Measurements from ENCODE around the genes FBXO38 and ADRB2.

GRCh38 chr5:148383523-148384102 is at the start of gene FBXO38:
TSS of gene FBXO38 (plus strand) at chr5:148383958.
- CAGE, long polyA plus RNA: start-site peak on the plus strand at chr5:148383946-148384023, 1,422 and 1,610 reads in 2 replicates
- RRBS: 1% methylated on average over 12 of the region's 37 CpGs

GRCh38 chr5:148394373-148395066 is 10.8 kb downstream of the FBXO38 start:
- CAGE, long polyA plus RNA: no peak
- RRBS: no CpG with 5 or more reads among the region's 5 CpGs

- CAGE, long polyA plus RNA: no peak
- RRBS: no CpG with 5 or more reads among the region's 6 CpGs
Observed at GRCh38 chr5:148807849-148808548, 18.4 kb upstream of the ADRB2 start.

DNA sequence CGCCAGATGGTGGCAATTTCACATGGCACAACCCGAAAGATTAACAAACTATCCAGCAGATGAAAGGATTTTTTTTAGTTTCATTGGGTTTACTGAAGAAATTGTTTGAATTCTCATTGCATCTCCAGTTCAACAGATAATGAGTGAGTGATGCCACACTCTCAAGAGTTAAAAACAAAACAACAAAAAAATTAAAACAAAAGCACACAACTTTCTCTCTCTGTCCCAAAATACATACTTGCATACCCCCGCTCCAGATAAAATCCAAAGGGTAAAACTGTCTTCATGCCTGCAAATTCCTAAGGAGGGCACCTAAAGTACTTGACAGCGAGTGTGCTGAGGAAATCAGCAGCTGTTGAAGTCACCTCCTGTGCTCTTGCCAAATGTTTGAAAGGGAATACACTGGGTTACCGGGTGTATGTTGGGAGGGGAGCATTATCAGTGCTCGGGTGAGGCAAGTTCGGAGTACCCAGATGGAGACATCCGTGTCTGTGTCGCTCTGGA is 897 bp upstream of the ADRB2 start:
- CAGE, long polyA plus RNA: no peak
- RRBS: no CpG with 5 or more reads among the region's 9 CpGs

GRCh38 chr5:148825966-148826887 is at the start of gene ADRB2:
TSS of gene ADRB2 (plus strand) at chr5:148826611.
- CAGE, long polyA plus RNA: start-site peak on the plus strand at chr5:148826605-148826627, 16 and 15 reads in 2 replicates
- RRBS: 3% methylated on average over 16 of the region's 61 CpGs

DNA sequence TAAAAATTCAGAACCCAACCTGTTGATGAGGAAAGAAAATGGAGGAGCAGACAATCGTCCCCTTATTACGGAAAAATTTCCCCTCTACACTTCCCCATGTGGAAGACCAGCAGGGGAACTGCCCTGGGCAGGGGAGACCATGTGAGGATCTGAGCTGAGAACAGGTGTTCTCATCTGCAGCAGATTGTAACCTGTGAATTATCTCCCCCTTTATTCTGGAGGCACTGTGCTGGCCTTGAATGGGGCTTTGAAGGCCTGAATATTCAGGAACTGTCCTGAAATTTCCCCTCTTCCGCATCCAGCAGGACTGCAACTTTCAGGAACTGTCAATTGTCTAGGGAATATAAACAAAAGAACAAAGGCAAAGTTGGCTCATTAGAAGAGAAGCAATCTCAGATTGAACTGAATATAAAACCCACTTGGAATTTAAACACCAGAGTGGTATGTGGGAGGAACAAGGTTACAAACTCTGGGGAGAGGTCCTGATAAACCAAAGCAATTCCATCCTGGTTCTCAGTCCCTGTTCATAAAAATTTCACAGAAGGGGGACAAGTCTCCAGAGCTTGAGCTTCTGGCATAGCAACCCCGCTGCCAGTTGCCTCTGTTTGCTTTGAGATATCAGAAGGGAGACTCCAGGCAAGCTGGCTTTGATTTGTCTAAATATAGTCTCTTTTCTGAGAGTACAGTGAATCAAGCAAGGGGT is 47.3 kb downstream of the ADRB2 start:
- CAGE, long polyA plus RNA: no peak
- RRBS: no CpG with 5 or more reads among the region's 4 CpGs

GRCh38 chr5:148972785-148973625 is 89.9 kb downstream of the SH3TC2 start:
- CAGE, long polyA plus RNA: no peak
- RRBS: no CpG with 5 or more reads among the region's 8 CpGs

DNA sequence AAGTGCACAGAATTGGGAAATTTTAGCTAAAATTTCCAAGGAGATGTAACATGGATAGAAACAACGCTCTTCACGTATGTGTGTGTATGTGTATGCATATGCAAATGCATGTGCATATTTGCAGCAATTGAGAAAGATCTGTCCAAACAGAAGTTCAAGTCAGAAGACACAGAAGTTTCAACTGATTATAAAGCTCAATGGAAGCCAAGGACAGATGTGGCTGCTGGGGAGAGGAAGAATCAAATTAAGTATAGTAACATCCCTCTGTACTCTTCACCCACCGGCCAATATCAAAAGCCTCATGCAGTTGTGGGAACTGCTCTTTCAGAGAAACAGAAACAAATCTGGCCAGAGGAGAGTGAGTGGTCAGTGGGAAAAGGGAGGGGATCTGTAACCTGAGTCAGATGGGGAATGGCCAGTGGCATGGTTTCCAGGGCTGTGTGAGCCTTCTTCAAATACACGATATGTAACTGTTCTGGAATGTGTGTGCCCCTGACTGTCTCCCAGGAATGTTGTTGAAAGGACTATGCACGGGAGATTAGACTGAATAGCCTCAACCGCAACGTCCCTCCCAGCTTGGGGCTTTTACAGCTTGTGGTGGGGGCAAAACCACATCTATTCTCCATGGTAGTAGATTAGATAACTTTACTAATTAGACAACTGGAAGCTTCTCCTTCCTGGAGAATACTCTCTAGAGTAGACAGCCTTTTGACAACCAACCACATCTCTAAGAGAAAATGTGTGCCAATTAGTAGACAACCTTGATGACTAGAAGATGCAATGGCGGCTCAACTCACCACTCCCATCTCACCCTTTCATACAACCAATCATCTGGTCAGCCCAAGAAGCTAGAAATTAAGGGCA is 60.8 kb downstream of the SH3TC2 start:
- CAGE, long polyA plus RNA: no peak
- RRBS: no CpG with 5 or more reads among the region's 8 CpGs

- CAGE, long polyA plus RNA: no peak
- RRBS: no CpG with 5 or more reads among the region's 1 CpG
Observed at GRCh38 chr5:149024415-149024689, 38.5 kb downstream of the SH3TC2 start.

- CAGE, long polyA plus RNA: no peak
- RRBS: no CpG with 5 or more reads among the region's 7 CpGs
Observed at GRCh38 chr5:149310884-149311378, 34.4 kb upstream of the GRPEL2 start.

DNA sequence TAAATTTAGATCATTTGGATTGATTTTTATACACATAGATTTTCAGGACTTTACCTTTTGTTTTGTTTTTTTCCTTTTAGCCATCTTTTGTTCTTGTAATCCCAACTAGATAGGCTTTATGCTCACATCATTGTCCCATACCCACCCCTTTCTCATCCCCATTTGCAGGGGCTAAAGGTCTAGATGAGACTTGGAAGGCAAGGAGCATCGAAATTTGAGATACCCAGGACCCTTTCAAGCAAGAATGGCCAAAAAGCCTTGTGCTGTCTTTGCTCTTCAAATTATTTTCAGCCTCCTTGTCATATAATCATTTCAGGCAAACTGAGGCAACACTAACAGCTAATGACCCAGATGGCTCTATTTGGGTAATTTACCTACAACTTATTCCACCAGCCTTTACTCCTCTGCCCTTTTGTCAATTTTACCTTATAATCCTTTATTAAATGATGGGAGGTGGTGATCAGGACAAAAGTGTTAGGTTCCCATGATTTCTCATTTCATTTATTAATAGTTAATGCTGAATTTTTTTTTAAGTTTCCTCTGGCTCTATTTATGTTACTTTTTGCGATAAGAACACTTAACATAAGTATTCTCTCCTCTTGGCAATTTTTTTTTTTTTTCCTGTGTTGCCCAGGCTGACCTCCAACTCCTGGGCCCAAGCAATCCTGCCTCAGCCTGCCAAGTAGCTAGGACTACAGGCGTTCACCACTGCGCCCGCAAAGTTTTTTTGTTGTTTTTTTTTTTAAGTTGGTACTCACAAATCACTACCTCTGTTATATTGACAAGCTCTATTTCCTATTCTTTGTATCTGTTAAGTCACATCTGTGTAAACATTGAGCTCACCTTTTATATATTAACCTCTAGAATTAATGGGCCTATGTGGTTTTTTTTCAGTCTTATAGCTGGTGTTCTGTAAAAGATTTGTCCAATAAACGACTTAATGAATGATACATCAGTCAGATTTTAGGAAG is 5.8 kb upstream of the PCYOX1L start:
- CAGE, long polyA plus RNA: no peak
- RRBS: no CpG with 5 or more reads among the region's 6 CpGs

DNA sequence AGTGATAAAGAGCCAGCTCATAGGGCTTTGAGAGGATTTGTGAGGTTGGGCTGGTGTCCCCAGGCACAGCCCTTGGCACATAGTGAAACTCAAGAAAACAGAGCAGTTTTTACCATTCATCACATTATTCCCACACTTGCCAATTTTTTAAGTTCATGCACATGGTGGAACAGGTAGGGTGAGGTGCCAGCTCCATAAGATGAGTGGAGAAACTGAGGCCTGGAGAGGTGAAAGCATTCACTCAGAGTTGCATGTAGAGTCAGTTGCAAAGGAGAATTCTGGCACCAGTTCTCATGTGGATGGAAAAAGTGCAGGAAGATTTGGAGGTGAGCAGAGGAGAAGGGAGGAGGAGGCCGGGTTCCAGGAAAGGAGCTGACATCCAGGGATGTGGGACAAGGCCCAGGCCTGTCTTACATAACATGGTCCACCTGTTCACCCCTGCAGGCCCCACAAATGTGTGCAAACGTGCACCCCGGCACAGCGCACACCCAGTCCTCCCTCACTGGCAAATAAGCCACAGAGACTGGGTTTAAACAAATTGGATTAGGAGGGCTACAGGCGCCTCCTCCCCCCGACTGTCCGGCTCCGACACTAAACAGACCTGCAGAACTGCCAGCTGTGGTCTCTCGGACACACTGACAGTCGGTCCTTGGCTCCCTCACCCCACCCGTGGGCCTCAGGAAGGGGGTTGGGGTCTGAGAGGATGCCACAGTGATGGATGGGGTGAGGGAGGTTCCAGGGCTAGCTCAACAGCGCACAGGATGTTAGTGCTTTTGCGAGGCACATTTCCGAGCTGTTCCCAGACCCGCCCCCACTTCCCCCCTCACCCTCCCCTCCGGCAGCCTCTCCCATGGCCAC is 43.2 kb upstream of the IL17B start:
- CAGE, long polyA plus RNA: no peak
- RRBS: 5% methylated on average over 6 of the region's 16 CpGs

GRCh38 chr5:149433395-149434196 is 54.5 kb upstream of the IL17B start:
- CAGE, long polyA plus RNA: no peak
- RRBS: no CpG with 5 or more reads among the region's 9 CpGs

DNA sequence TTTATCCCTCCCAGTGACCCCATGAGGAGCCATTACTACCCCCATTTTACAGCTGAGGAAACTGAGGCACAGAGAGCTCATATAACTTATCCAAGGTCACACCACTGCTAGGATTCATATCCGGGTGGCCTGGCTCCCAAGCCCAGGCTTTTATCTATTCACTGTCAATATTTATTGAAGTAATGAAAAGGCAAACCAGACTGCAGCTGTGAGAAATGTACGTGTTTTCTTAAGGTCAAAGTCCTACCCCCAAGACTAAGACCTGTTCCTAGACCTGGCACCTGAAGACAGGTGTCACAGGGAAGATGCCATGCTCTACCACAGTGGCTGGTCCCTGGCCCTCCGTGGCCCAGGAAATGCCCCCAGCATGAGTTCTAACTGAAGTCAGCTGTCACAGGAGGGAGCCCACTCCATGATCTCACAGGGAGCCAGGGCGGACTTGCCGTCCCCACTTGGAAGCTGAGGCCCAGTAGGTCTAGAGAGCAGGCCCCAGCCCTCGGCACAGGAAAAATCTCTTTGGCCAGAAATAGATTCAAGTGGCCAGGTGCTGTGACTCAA is 74.7 kb upstream of the IL17B start:
- CAGE, long polyA plus RNA: no peak
- RRBS: no CpG with 5 or more reads among the region's 6 CpGs

DNA sequence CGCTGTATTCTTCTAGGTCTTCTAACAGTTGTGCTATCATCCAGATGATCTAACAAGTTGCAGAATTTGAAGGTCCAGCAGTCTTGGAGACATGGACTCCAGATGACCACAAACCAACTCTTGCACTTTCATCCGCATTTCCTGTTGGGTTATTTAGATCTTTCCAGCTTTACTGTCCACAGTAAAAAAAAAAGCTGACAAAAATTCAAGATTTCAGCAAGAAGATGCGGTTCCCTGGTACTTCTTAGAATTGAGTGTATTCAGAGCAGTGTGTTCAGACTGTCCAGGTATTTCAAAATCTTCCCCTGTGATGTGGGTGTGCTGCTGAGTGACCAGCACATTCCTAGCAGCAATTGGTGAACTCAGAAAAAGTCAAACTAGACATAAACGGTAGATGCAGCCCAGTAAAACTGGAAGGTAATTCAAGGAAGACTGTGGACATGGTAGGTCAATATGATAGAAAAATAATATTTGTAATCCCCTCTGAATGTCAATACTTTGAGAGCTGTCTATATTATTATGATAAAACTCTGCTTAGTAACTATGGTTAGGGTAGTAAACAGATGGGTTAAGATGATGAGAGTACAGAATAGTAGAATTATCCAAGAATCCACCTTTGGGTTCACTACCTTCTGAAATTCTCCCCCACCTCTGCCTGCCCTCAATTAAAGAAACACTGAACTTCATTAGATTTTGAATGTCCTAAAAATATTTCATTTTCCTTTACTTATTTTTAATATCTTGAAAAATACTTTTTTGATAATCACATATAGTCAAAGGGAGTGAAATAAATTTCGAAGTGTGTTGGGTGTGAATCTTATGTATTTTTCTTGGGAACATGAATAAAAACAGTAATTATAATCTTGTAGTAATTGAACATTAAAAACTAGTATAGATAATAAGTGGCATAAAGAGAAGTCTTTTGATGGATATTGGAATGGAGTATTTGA is 49.9 kb downstream of the CSNK1A1 start:
- CAGE, long polyA plus RNA: no peak
- RRBS: no CpG with 5 or more reads among the region's 5 CpGs

- CAGE, long polyA plus RNA: no peak
- RRBS: no CpG with 5 or more reads among the region's 5 CpGs
Observed at GRCh38 chr5:149582064-149582218, 643 bp downstream of the ARHGEF37 start.

DNA sequence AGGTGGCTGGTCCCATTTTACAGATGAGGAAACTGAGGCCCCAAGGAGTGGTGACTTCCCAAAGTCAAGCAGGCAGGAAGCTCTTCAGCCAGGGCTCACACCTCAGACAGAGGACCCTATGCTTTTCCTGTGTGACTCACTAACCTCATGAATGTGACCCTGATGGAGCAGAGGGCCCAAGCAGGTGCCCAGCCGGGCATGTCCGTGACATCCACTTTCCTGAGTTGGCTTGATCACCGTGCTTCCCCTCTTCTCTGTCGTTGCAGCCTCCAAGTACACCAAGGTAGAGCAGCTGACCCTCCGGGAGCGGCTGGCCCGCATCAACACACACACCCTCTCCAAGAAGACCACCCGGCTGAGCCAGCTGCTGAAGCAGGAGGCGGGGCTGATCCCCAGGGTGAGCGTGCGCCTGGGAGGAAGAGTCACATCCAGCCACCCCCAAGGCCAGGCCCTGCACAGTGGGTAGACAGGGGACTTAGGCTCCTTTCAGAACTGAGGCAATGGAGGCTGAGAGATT is 36.7 kb downstream of the ARHGEF37 start:
- CAGE, long polyA plus RNA: no peak
- RRBS: 65% methylated on average over 6 of the region's 11 CpGs

GRCh38 chr5:149773374-149774145 is 43.5 kb downstream of the PPARGC1B start:
- CAGE, long polyA plus RNA: no peak
- RRBS: no CpG with 5 or more reads among the region's 13 CpGs

- CAGE, long polyA plus RNA: no peak
- RRBS: no CpG with 5 or more reads among the region's 6 CpGs
Observed at GRCh38 chr5:149792936-149793819, 63.1 kb downstream of the PPARGC1B start.

- CAGE, long polyA plus RNA: no peak
- RRBS: no CpG with 5 or more reads among the region's 3 CpGs
Observed at GRCh38 chr5:149839287-149839527, 105.4 kb downstream of the PDE6A start.

Data from AG04450 (cell line).